Left common carotid artery plus branches (tissue), 1 donor: ENCODE data around the gene SSMEM1.

DNA sequence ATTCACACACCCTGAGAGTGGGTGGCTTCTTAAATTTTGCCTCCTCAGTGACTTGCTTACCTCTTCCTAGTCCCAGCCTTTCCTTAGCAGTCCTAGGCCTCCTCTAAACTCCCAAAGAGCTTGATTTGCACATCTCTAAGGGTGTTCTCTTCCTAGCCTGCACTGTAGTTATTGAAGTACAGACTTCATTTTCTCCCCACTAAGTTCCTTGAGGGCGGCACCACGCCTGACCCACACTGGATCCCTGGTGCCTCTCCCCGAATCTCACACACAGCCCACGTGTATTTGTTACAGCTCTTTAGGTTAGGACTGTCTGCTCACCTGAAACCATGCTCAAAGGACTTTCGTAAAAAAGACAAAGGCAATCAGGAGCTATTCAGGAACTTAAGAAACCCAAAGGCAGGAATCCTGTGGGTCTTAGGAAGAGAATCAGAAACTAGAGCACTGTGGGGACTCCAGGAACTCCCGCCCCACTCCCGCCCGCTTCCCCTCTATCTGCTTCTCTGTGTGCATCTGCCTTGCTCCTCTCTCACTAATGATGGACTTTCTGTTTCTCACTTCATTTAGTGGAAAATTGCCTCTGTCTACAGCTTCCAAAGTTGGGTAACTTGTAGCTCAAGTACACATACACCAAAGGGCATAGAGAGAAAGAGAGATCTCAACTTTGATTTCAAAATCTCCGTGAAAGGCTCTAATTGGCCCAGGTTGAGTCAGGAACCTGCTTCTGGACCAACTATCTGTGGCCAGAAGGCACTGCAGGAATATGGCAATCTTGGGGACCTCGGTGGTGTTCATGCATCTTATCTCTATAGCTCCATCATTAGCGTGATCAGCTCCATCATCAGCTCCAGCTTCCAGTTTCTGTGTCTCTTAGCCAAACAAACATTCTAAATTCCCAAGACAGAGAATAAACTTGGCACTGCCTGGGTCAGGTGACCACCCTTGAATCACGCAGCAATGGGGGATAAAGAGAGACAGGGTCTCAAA lies 5.9 kb upstream of the NRF1 start:
- PRO-cap, result no peak

DNA sequence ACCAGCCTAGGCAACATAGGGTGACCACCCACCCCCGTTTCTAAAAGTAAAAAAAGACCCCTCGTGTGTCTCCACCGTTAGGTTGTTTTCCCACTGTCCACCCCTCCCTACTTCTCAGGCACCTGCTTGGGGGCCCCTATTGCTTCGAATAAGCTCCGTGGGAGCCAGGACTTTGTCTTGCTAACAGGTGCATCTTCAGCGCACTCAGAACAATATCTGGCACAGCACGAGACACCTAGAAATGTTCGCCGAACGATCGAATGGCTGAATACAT lies 636 bp upstream of the NRF1 start:
- PRO-cap, result no peak

- PRO-cap, result no peak
Measured at GRCh38 chr7:129611221-129611536, 341 bp upstream of the NRF1 start.

GRCh38 chr7:129705464-129705953 lies 94.0 kb downstream of the NRF1 start:
- PRO-cap, result no peak

DNA sequence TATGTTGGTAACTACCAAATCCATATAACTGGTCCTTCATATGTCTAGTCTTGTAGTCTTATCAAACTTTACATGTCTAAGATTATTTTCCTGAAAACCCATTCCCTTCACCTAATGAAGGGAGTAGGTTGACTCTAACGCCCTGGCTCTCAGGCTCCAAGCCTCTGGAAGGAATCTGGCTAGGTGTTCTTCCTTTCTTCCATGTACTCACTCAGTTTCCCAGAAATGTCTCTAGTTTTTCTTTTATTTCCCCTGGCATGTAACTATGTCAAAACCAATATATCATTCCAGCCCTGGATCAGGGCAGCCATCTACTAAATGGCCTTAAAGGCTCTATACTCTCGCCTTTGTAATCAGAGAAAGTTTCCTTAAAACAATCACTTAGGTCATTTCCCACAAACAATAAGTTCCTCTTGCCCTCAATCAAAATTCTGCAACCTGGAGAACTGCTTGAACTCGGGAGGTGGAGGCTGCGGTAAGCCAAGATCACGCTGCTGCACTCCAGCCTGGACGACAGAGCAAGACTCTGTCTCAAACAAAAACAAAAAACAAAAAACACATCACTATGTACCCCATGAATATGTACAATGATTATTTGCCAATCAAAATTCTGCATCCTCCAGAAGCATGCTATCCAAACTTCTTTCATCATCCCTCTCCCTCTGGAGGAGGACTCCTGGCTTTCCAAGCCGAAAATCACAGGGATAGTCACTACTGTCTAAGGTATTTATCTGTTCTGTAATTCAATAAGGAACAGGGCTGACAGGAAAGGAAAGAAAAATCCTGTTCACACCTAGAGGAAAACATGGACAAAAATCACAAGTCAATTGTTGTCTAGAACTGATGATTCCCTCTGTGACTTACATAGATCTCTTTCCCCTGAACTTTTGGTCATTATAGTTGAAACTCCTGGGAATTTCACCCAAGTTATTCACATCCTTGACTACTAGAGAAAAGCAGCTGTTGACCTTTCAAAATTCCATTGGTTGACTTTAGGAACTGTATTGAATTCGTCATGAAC lies 104.8 kb downstream of the UBE2H start:
- PRO-cap, result no peak

- PRO-cap, result no peak
Measured at GRCh38 chr7:130207723-130208059, at the start of gene SSMEM1. Gene SSMEM1, plus strand, starts transcription at chr7:130207860.

GRCh38 chr7:130365460-130366317 lies 14.6 kb upstream of the CPA1 start:
- PRO-cap, result no peak

- PRO-cap, result no peak
Measured at GRCh38 chr7:130369078-130369816, 11.0 kb upstream of the CPA1 start.

DNA sequence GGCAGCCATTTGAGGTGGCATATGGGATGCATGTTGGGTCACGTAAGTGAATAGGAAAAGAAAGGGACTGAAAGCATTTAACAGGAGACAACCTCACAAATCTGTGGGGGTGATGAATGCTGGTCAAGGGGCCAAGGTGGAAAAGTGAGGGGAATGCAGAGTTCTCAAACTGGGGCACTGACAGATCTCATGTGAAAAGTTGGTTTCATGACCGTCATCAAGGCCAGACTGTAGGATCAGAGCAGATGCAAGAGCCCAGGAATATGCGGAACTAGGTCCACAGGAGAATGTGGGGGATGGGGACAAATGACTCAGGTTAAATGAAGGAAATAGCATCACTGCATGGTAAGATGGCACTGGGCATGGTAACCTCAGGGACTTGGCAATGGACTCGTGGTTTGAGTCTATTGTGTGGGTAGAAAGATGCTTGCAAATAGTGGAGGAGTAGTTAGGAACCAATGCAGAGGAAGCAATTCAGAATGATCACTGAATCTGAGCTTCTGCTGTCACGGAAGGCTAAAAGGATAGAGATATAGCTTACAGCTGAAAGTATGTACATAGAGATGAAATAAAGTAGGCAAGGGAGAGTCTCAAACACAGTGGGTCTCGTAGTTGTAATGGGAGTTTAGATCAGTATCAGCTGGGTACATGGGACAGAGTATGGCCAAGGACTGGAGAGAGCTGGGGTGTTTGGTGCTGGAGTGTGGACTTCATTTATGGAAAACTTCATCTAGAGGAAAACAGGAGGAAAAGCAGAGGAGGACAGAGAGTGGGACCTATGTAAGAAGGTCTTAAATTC lies 33.4 kb downstream of the MEST start:
- PRO-cap, result no peak

- PRO-cap, result no peak
Measured at GRCh38 chr7:130527792-130528452, 36.0 kb downstream of the MEST start.

- PRO-cap, result no peak
Measured at GRCh38 chr7:130893319-130893945, 159.4 kb upstream of the KLF14 start.

GRCh38 chr7:130904108-130905317 lies 170.5 kb upstream of the KLF14 start:
- PRO-cap, result no peak

DNA sequence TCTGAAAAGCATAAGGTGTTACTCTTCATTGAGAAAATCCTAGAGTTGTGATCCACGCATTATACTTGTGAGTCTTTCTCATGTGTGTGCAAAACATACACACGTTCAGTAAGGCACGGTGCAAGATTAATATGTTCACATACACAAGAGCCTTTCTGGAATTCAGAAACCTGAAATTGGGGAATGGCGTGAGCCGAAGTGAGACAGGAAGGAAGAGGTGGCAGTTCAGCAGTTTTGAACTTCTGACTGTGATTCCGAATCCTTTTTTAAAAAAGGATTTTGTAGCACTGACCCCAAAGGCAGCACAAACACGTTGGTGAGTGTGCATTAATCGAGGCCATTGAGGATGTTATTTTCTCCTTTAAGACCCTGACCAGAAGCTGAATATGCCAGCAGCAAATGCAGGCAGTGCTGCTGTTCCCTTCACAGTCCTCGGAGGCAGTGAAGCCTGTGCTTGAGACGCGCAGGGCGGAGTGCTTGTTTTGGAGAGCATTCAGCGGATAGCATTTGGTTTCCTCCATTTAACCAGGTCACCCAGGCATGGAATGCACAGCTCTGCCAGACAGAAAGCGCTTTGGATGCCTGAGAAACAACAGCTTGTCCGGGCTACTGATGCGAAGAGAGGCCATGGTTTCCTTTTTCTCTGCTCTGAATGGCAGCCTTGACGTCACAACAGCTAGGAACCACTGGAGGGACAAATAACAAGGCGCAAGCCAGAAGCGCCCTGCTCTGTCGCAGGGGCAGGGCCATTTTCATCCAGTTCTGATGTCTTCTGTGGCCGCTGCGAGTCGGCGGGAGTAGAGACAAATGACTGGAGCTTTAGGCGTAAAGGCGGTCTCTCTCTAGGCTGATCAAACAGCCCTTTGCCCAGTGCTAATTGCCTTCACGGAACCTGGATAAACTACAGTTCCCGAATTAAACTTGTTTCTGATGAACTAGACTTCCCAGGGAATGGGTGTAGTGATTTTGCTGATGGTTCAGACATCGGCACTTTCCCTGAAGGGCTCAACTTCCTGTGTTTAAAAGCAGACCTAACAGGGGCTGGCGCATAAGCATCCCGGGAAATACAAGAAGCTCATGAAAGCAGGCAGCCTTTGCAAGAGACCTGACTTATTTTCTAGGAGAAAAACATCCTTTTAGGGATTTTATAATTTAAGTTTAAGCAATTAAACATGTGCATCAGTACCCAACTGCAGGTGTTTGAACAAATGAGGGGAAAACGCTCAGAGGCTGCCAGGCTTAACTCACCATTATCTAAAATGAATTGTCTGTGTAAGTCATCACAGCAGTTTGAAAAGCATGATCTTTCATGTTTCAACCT lies 187.5 kb upstream of the KLF14 start:
- PRO-cap, result bidirectional peak, plus-strand start at position 759 of the sequence, minus-strand start at position 443 of the sequence

- PRO-cap, result no peak
Measured at GRCh38 chr7:130922681-130923104, 188.7 kb upstream of the KLF14 start.

GRCh38 chr7:130925929-130926803 lies 192.2 kb upstream of the KLF14 start:
- PRO-cap, result no peak

DNA sequence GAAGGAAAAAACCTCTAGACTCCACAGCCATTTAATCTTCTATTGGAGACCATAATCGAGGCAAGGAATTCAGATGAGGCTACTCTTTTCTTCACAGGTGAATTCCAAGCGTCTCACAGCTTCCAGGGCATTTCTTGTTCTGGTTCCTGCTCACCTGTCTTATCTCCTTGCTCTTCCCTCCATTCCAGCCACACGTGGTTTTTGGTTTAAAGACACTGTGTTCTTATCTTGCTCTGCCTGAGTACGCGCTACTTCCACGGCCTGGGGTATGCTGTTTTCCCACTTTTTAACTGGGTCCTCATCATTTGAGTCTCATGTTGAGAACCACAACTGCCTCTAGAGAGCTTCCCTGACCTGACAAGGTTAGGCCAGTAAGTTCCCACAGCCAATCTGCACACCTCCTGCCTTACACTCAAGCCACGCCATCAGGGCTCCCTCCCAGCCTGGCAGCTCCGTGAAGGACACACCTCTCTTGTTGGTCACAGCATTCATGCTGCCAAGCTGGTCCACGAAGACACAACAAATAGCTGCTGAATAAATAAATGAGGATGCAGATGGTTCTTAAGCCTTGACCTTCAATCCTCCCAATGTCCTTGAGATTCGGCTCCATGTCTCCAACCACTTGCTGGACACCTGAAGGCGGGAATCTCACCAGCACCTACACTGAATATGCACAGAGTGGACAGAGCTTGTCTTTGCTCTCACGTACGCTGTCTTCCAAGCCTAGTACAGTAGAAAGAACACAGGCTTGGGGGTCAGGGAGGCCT lies 201.6 kb upstream of the KLF14 start:
- PRO-cap, result no peak

- PRO-cap, result no peak
Measured at GRCh38 chr7:130940562-130941296, 206.7 kb upstream of the KLF14 start.

GRCh38 chr7:130947697-130948373 lies 213.8 kb upstream of the KLF14 start:
- PRO-cap, result no peak

DNA sequence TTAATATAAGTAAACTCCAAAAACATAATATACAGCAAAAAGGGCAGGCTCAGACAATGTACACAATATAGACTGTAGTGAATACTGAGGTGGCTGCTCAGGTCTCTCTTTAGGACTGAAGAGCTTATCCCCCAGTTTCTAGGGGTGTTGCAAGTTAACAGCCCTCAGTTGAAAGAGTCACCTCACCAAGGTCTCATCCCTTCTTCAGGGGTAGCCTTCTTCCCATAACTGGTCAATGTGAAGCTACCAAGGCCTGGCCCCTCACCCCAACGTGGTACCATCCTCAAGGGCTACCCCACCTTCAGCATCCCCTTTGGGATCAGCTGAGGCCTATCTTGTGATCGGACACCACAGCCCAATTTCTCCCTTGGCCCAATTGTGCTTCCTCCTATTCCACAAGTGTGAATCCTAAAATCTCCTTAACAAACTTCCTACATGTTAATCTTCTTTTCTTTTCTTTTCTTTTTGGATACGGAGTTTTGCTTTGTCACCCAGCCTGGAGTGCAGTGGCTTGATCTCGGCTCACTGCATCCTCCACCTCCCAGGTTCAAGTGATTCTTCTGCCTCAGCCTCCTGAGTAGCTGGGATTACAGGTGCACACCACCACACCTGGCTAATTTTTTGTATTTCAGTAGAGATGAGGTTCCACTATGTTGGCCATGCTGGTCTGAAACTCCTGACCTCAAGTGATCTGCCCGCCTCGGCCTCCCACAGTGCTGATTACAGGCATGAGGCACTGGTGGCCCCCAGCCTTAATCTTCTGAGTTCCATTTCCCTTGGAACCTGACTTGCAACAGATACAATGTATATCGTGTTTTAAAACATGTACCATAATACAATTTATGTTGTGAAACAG lies 289.4 kb upstream of the MKLN1 start:
- PRO-cap, result no peak

- PRO-cap, result no peak
Measured at GRCh38 chr7:131047880-131048481, 279.7 kb upstream of the MKLN1 start.